A172 (cell line): ENCODE measurements around a stretch of chr12.

GRCh38 chr12:74538538-74539343, 1.1 kb downstream of the ATXN7L3B start:
- RAMPAGE, long total RNA = no peak

DNA sequence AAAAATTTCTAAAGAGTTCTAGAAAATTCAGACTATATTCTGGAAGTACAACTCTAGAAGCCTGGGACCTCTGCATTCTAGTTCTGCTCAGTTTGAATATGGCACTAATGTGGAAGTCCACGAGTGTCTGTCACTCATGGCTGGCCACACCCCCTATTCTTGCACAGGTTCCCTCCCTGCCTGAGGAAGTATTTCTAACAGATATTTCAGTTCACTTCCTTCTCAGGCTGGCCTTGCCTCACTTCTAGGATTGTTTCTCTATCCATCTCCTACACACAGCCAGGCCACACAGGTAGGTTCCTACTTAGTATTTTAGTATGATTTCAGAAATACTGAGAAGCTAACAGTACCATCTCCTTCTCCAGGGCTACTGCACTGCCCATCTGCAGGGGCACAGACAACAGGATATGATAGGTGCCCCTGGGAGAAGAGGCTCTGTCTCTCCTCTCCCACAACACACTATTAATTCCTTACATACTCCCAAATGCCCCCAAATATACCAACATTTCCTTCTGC, 120.2 kb downstream of the NAP1L1 start:
- RAMPAGE, long total RNA = no peak

GRCh38 chr12:76508610-76508876, 51.0 kb downstream of the OSBPL8 start:
- RAMPAGE, long total RNA = no peak

GRCh38 chr12:76787034-76787334, 23.1 kb downstream of the ZDHHC17 start:
- RAMPAGE, long total RNA = no peak

GRCh38 chr12:77490750-77491100, 340.0 kb upstream of the NAV3 start:
- RAMPAGE, long total RNA = no peak

DNA sequence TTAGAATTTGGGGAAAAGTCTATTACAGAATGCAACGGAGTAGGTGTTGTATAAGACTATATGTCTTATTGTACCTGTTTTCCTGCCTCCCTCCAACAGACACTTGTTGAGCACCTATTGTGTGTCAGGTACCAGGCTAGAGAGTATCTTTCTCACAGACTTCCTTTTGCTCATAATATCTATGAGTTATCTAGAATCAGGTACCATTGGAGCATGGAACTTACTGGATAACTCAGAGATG, 323.1 kb upstream of the NAV3 start:
- RAMPAGE, long total RNA = no peak

GRCh38 chr12:78023788-78023987, 193.0 kb downstream of the NAV3 start:
- RAMPAGE, long total RNA = no peak

GRCh38 chr12:78865498-78865873, 912 bp downstream of the SYT1 start:
- RAMPAGE, long total RNA = no peak

DNA sequence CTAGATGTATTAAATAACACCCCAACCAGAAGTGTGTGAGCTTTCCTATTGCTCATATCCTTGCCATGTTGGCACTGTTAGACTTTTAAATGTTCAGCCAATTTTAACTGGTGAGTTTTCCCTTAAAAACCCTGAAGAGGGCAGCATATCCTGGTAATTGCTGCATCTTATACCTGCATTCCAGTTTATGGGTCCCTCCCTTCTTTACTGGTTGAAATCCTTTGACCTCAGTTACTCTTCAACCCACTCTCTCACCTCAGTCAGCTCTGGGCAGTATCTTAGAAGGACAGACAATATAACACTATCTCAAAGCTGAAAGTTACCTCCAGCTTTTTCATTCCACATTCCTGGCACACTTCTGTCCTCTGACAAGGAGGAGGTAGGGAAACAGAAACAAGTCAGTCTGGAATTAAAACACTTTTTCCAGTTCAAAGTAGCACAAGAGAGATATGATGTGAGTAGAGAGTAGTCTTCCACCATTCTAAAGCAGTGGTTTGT, 270.5 kb downstream of the PAWR start:
- RAMPAGE, long total RNA = no peak

DNA sequence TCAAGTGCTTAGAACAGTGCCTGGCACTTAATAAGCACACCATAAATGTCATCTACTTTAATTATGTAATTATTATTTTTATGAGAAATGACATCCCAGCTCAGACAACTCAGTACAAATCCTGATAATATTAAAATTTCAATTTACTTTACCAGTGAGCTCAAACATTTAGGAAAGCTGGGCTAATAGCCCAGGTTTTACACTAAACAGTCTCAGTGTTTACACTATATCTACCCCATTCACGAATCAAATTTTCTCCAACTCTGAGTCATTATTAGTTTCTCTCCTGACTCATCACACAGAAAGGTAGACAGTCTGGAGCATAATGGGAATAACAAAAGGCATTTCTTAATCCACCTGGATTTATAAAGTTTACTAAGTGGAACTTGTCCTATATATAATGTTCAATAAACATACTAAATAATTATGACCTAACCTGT, 5.7 kb downstream of the PAWR start:
- RAMPAGE, long total RNA = no peak

DNA sequence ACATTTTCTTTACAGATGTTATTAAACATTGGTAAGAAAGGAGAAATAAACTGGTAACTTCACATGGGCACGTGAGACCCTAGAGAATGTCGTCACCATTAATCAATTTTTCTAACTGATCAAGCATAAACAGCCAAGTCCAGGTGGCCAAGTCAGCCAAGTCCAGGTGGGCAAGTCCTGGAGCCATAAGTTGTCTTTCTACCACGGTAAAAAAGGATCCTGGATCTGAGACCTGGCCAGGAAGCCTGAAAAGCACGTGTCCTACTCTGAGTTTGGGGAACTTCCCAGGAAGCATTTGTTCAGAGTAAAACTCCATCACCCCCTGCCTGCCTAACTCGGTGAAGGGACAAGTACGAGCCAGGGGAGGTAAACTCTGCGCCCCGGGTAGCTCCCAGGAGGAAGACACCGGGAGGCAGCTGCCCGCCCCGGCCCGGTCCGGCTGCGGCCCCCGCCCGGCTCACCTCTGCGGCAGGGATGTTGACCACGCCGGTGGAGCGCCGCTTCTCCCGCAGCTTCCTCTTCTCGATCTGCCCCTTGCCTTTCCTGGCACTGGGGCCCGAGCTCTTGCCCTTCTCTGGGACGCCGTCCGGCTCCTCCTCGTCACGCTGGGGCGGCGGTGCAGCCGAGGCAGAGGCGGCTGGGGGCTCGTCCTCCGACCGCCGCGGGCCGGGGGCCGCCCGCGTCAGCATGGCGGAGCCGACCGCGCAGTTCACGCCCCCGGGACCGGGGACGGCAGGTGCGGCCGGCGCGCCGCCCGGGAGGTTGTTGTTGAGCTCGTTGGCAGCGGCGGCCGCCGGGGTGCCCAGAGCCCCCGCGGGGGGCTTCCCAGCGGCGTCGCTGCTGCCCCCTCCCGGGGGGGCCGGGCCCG, 1.3 kb downstream of the PAWR start:
- RAMPAGE, long total RNA = no peak

- RAMPAGE, long total RNA = no peak
These were observed 481 bp downstream of the PAWR start for GRCh38 chr12:79690136-79690830.

GRCh38 chr12:79796555-79797129, 105.9 kb upstream of the PAWR start:
- RAMPAGE, long total RNA = no peak

GRCh38 chr12:79897586-79898251, 37.2 kb downstream of the PPP1R12A start:
- RAMPAGE, long total RNA = no peak

GRCh38 chr12:80477375-80477879, 33.4 kb downstream of the PTPRQ start:
- RAMPAGE, long total RNA = no peak

DNA sequence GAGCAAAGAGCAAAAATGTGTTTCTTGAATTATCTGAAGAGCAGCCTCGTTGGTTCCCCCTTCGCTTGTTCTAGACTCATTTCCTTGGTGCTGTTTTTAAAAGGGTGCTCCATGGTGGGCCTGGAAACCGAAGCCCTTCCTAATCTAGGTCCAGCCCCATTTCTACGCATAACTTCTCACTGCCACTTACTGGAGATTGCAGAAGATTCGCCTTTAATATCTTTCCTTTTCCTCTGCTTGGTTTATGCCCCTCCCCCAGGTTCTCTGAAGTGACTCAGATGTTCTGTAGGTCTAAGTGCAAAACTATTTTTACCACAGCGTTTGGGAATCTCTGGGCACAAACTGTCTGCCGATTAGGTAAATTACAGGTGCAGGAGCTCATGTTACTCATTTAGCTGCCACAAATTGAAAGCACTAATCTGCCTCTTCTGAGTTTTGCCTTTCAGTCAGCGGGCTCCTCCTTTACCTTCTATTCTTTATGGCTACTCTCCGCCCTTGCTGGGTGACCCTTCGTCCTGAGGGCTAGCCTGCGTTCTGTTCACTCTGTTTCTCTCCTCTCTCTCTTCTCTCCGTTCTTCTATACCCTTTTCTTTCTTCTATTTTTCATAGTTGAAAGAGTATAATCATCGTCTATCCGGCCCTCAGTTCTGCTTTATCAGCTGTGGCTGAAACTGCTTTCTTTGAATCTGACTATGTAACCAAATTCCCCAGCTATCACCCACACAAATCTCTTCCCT, 4.5 kb upstream of the MYF6 start:
- RAMPAGE, long total RNA = no peak

GRCh38 chr12:80704362-80704964, 3.0 kb upstream of the MYF6 start:
- RAMPAGE, long total RNA = no peak

DNA sequence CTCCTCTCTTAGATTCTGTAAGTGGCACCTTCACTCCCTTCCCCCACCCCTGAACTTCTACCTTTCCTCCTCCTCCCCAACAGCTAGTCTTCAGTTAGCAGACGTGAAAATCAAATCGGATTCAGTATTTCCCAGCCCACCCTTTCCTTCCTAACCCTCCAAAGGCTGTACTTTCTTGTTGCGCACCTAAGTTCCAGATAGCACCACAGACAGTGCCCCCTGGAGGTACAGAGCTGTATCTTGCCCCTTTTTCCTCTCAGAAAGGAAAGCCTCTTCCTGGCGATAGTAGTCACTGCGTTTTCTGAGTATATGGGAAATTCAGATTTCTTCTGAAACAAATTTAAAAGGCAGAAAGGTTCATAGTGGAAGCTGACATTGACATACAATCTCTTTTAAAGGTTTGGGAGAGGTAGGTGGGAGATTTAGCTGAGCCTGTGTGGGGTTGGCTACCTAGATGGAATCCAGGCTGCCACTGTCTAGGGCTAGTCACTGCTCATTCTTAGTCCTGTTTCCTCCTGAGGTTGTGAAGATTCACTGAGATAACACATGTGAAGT, 3.0 kb downstream of the MYF6 start:
- RAMPAGE, long total RNA = no peak

DNA sequence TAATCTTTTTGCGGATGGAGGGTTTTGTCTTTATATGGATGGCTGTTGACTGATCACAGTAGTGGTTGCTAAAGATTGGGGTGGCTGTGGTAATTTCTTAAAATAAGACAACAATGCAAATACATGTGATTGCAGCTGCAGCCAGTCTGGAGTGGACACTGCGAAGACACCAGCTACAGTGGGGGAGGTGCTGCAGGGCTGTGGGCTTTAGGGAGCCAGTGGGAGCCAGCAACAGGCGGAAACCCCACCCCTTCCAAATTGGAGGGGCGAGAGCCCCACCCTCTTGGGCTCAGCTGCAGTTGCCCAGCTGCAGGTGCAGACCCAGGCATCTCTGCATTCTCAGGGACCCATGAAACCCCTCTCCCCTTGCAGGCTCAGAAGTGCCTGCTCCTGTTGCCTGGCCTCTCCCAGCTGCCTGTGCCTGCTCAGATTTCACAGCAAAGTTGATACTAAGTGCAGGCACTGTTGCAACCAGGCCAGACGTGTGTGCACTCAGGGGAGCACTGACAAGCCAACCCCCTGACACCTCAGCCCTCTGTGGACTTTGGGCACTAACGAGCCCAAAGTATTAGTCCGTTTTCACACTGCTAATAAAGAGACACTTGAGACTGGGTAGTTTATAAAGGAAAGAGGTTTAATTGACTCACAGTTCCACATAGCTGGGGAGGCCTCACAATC, 104.9 kb downstream of the MYF5 start:
- RAMPAGE, long total RNA = no peak

DNA sequence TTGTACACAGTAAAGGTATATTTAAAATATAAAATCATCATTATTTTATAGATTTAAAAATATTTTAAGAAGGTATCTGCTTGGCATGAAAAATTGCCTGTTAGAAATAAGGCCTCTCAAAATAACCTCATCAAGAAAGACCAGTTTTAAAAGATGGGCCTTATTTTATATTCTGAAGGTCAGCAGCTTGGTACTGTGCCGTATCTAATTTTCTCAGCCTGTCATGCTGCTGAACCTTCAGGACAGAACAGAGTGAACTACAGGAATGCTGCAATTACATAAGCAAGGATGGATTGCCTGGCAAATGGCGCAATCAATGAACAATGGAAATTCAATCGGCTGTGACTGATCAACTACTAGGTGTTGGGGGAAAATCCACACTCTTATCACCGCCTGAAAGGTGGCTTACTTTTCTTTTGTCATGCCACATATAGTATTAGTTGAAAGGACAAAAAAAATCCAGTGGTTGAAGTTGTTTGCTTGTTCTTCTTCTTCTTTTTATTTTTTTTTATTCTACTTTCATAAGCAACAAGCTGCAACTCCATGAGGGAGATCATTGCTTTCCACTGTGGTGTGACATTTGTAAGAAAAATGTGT, 8.5 kb downstream of the ACSS3 start:
- RAMPAGE, long total RNA = no peak